Airway epithelial cell (primary cell): ENCODE measurements around the genes HSF2 and NKAIN2.

- RAMPAGE, long total RNA, result no peak
Measured at GRCh38 chr6:119075960-119076988, 2.2 kb downstream of the FAM184A start.

- RAMPAGE, long total RNA, result no peak
Measured at GRCh38 chr6:119129795-119130504, 51.5 kb upstream of the FAM184A start.

DNA sequence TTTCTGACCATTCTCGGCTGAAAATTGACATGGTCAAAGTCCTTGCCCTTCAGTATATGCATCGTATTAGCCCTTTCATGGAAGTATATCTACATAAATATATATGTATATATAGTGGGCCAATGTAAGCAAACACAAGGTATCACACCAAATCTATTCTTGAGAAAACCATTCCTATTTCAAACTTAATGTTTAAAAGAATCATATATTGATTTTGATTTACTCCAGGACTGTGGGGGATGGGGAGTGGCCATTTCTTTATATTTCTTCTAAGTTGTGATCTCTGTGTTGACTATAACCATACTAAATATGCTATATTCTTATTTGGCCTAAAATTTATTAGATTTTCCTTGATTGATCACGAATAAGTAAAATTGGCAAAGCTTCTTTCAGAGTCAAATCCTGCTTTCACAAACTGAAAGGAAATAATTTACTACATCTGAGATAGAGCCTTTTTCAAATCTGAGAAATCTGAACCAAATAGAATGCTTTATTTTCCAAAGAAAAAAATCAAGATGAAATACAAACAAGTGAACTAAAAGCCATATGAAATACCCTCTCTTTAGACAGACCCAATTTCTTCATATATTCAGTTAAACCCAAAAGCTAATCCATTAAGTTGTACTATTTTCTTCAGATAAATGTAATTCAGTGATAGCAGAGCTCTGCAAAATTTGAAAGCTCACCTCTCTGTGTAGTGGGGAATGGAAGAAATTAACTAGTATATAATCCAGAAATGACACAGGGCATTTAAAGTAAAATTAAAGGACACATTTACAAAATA, 100.1 kb upstream of the FAM184A start:
- RAMPAGE, long total RNA, result no peak

GRCh38 chr6:119188320-119188664, 109.8 kb upstream of the FAM184A start:
- RAMPAGE, long total RNA, result no peak

DNA sequence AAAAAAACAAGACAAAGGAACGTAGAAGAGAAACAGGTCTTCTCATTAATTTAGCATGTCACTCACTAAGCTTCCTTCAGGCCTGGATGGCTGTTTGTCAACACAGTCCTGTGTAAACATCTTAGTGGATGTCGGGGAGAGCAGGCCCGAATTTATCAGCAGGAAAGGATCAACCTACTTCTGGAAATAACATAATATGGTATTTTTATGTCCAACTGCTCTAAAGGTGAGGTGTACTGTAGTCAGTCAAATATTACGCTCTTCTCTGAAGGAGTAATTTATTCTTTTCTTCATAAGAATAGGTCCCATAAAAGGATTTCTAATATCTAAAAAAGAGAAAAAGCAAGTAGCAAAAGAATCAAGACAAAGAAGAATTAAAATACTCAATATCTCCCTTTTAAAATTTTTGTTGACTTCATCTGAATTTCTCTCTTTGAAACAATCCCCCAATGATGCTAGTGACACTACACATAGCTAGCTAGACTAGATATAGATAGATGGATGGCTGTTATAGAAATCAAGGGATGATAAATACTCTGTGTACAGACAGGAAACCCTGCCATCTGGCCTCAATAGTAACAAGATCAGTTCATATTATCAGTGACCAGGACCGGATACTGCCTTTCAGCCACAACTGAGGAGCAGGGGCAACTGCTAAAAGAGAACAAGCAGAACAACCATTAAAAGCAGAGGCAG, 118.0 kb upstream of the FAM184A start:
- RAMPAGE, long total RNA, result no peak

DNA sequence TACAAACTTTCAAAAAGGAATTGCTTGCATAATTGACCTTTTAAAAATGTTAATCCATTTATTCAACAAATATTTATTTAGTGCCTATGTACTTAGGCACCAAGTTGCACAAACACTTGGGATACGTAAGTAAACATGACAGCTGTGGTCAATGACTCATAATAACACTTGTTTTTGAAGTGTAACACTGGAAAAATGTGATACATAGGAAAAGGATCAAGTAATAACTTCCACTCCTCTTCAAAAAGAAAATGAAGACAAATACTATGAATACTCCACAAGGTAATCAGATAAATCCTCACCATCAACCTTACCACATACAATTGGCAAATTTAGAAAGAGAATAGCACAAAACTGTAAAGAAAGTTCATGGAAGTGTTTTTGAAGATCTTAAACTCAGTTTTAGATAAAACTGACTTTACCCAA, 88.2 kb downstream of the MAN1A1 start:
- RAMPAGE, long total RNA, result no peak

DNA sequence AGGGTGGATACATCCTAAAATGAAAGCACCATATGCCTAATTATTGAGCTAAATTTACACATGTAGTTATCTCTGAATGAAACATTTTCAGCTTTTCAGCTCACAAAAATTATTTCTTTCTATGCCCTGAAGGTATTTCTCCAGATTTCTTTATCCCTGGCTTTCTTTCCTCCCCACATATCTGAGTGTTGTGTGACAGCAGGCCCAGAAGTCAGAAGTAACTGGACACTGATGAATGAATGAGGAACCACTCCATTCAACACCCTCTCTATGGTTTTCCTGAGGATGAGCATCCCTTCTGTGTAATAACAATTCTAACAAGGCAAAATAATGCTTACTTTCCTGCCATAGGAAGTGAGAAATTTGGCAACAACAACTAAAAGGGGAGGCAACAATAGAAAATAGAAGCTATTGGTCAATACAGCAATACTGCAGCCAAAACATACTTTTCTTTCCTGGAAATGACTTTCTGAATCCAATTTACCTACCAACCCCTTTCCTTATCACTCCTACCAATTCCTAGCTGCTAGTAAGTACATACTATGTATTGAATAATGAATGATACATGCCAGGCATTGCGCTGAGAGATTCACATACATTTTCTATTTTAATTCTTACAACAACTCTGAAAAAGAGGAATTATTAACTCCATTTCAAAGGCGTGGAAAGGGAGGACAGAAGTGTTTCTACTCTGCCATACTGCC, 14.7 kb downstream of the MAN1A1 start:
- RAMPAGE, long total RNA, result no peak

GRCh38 chr6:119342907-119343928, 6.3 kb downstream of the MAN1A1 start:
- RAMPAGE, long total RNA, result no peak

DNA sequence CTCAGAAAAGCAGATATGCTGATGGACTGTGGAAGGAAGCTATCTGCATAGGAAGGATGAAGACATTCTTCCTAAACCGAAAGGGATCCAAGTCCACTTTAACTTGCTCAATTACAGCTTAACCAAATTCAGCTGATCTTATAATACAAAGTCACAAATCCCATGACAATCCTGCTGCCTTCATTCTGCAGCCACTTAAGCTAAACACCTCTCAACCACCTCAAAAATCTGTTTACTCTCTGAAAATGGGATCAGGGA, 2.6 kb downstream of the MAN1A1 start:
- RAMPAGE, long total RNA, result no peak

DNA sequence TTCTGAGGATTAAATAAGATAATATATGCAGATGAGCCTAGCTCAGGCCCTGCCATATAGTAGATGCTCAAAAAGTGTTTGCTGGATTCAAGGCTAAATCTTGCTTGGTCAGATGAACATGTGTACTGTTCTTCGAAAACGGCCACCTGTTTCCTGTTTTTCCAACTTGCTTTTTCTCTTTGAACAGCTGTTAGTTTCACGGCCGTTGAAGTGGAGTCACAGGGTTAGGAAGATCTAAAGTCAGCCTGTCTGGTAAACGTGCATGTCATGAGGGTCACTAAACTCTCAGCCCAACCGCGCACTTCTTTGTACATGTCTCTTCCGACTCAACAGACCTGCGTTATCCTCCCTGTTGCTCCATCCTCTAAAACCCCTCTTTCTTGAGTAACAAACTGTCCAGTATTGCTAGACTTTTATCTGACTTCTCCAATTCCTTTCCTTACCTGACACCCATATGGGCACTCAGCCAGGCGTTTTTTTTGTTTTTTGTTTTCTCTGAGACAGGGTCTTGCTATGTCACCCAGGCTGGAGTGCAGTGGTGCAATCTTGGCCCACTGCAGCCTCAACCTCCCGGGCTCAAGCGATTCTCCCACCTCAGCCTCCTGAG, 93.3 kb upstream of the MAN1A1 start:
- RAMPAGE, long total RNA, result no peak

GRCh38 chr6:120005428-120005798, 655.9 kb upstream of the MAN1A1 start:
- RAMPAGE, long total RNA, result no peak

DNA sequence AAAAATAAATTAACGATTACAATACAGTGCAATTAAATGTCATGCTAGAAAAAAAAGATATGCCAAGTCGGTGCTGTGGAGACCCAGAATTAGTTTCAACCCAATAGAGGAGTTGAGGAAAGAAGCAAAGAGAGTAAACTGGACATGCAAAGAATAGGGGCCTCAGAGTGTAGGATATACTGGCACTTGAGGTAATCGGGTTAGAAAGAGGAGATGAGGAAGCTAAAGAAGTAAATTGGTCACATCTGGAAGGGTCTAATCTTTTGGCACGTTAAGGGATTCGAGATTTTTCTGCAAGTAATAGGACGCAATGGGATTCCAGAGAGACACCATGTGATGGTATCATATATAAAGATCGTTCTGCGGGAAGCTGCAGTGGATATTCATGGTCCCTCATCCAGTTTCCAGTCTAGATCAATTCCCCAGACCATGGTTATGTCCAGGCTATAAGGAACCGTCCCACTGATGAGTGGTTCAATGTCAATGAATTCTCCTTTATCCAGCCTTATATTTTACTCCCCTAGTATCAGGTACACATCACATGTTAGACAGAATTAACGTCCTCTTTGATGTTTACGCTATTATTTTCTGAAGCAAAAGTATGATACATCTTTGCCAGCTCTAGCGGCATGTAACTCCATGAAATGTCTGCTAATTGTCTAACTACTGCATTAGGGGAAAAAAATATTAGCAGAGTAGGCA, 986 bp upstream of the TBC1D32 start:
- RAMPAGE, long total RNA, result no peak

- RAMPAGE, long total RNA, result no peak
Measured at GRCh38 chr6:121849536-121850023, 414.1 kb downstream of the GJA1 start.

- RAMPAGE, long total RNA, result start-site peak on the plus strand at chr6:122399648-122399678, 189 and 44 reads in 2 replicates
Measured at GRCh38 chr6:122399156-122400420, at the start of gene HSF2. TSS of gene HSF2 (plus strand) at chr6:122399652.

DNA sequence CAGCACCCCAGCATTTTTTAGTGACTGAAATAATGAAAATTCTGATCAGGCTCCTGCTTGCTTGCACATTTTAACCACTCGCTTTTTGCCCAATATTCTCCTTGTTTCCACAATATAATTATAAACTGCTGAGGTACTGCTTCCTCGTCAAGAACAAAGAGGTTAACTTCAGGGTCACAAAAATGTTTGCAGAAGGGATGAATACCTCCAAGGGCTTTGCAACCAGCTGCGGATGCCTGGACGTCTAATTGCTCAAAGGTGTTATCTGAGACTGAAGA, 506 bp upstream of the SMPDL3A start:
- RAMPAGE, long total RNA, result no peak

DNA sequence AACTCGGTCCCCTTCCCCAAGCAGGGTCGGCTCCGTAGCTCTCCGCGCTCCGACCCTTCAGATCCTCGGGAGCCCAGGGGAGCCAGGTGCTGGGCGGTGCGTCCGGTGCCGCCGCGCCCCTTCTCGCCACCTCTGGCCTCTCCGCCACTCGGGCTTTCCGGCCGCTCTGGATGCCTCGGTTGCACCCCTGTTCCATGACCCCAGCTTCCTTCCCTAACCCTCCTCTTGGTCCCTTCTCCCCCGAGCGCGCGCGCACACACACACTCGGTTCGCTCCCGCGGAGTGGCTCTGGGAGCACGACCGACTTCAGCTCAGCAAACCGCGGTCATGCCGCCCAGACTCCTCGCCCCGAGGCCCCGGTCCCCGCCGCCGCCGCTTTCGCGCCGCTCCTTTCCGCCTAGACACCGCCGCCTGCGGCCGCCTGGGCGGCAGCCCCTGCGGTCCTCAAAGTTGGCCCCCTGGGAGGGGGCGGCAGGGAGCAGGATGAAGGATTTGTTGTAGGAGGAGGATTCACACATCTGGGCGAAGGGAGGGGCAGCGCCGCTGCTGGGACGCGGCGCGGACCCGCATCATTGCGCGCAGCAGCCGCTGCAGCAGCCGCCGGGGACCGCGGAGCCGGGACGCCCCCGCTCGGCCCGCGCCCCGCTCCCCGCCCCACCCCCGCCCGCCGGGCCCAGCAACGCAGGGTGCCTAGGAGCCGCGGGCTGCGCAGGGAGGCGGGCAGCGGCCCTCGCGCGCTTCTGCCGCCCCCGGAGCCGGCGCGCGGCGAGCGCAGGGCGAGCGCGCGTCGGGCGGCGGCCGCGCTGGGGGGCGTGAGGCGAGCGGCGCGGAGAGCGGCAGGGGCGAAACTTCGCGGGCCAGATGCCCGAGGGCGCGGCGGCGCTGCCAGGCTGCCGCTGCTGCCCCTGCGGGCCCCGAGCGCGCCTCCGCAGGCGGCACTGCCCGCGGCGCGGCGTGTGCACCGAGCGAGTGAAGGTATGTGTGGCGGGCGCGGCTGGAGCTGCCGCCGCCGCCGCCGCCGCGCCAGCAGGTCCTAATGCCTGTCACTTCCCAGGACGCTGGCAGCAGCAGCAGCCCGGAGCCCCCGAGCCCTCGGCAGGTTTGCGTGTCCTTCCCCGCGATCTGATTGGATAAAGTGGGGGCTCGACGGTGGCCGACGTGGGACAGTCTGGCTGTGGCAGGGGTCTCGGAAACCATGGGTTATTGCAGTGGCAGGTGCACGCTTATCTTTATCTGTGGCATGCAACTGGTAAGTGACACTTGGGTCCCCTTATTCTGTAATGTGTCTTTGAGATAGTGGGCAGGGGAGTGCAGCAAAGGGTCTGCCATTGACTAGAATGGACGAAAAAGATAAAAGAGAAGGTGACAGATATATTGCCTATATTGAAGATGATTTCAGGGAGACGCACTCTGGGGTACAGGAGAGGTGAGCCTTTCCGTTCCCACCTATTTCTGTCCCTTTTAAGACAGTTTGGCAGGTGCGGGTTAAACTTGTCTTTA, at the start of gene NKAIN2:
Gene NKAIN2 (plus strand): TSS at position 860 of the 1,500 bp plus-strand sequence.
- RAMPAGE, long total RNA, result no peak

DNA sequence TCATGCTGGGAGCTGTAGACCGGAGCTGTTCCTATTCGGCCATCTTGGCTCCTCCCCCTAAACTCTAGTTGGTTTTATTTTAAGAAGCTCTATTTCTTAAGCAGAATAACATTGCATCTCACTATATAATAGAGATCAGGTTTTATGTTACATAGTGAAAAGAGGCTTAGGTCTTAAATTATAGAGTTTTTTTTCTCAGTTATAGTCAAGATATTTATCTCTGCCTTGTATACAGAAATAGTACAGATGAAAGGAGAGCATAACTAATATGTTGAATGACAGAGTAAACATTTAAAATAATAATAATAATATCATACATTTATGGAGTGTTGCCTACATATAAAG, 249.5 kb upstream of the RNF217 start:
- RAMPAGE, long total RNA, result no peak

DNA sequence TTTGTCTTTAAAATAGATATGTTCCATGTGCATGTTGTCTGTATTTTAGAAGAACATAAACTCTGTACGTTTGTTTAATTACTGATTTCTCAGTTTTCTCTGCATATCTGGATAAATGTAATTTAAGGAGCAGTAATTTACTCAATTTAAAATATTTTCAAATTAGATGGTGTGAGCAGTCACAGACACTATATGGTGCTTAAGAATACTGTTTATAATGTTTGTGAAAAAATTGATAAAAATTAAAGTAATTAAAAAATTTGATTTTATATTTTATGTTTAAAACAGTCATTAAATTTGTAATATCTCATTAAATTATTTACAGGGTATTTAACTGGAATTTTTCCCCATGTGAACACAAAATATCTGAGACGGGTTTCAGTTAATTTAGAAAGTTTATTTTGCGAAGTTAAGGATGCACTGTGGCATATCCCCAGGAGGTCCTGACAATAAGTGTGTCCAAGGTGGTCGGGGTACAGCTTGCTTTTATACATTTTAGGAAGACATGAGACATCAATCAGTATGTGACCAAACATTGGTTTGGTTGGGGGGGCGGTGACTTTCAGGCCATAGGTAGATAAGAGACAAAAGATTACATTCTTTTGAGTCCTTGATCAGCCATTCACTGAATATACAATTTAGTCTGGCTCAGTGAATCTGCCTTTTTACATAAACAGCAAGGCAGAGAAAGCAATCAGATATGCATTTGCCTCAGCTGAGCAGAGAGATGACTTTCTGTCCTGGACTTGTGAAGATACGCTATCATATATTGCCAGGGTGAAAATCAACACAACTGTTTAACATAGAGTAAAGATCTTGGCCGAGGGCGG, 18.9 kb downstream of the RNF217 start:
- RAMPAGE, long total RNA, result no peak

DNA sequence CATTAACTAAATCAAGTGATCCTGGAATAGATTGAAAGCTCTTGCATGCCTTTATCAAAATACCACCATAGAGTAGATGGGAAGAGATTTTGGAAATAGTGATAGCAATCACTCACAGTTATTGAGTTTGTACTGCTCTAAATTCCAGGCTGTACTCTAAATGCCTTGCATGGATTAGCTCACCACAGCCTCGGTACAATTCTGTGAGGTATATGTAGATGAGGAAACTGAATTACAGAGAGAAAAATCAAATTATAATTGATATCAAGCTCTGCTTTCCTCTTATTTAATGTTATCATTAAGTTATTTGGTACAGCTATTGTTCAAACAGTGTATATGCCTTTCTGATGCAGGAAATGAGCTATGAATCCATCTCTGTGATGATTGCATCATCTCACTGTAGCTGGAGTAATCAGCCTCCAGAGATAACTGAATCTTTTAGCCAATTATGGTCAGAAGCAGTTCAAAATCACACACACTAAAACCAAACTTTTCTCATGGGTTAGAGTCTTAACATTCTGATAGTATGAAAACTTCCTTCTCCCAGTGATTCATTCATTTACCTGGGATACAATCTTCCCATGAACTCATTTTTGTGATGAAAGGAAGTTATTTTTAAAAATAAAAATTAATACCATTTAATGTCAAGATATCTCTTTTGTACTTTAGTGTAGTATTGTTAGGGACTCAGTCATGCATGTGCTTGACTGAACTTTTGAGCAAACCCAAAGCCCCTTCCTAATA, 52.1 kb downstream of the RNF217 start:
- RAMPAGE, long total RNA, result no peak

GRCh38 chr6:125099353-125100493, 53.9 kb upstream of the TPD52L1 start:
- RAMPAGE, long total RNA, result no peak